Mesenteric fat pad (tissue), 1 donor: ENCODE measurements around the gene HTR1A.

DNA sequence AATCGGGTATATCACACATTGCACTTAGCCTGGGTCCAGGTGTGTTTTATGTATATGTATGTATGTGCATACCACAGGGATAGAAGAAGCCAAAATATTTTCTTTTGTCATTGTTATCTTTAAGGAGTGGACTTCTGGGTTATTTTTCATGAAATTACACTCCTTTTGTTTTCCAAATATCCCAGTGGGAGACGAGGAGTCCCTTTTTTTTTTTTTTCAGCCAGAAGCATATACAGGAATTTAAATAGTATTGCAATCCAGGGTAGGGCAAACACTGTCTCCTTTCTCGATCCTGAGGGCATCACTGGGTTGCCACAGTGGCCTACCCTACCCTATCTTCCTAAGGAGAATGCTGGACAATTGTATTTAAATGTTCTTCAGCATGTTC, 47.8 kb downstream of the LRRC70 start:
- PRO-cap = no peak

- PRO-cap = no peak
These were observed at the start of gene HTR1A for GRCh38 chr5:63961909-63962622. Gene HTR1A, minus strand, starts transcription at chr5:63962445.

- PRO-cap = no peak
These were observed 13.1 kb downstream of the CWC27 start for GRCh38 chr5:64781900-64782248.

DNA sequence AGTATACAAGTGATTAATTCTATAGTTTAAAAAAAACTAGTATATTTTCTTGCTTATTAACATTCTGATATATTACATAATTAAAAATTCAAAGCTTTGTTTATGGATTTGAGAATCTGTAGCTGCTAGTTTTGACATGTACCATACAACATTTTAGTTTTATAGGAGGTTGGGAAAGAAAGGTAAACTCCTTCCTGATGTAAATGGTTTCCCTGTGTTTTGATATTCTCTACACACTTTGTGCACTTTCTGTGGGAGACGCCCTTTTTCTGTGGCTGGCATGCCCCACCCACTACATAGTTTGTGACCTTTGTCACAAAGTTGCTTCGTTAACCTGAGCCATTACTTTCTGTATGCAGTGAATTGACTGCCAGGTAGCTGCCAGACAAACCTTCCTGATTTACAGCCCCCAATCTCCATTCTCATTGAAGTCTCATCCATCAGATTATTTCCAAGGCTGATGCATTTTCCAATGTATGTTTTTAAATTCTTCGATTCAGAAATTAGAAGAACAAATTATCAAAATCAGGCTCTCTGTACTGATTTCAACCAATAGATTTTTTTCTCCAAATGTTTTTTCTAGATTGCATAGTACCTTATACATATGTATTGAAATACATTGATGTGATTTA, 90.7 kb downstream of the NLN start:
- PRO-cap = no peak

GRCh38 chr5:65818374-65819618, 96.8 kb downstream of the NLN start:
- PRO-cap = no peak

GRCh38 chr5:66003329-66003538, 76.9 kb downstream of the ERBIN start:
- PRO-cap = no peak

- PRO-cap = no peak
These were observed 83.9 kb downstream of the ERBIN start for GRCh38 chr5:66010286-66010734.

DNA sequence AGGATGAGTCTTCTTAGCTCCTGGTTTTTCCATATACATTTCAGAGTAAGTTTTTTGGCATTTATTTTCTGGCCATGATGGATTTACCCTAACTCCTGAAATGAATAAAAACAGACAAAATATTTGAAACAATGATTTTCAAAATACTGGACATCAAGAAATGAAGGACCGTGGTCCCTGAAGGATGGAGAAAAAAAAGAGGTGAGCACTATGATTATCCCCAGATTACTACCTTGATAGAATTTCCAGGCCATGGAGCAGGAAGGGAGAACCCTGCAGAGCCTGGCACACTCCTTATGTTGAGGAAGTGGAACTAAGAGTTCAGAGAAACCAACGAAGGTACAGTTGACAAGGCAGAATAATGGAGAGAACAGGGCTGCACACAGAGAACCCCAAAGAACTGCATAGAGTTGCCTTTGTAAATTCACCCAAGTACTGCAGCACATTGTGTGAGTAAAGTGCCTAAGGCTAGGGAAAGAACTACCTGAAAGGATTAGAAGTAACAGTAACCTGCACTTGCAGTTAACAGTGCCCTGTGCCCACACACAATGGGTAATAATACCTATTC, 57.0 kb upstream of the SREK1 start:
- PRO-cap = no peak

DNA sequence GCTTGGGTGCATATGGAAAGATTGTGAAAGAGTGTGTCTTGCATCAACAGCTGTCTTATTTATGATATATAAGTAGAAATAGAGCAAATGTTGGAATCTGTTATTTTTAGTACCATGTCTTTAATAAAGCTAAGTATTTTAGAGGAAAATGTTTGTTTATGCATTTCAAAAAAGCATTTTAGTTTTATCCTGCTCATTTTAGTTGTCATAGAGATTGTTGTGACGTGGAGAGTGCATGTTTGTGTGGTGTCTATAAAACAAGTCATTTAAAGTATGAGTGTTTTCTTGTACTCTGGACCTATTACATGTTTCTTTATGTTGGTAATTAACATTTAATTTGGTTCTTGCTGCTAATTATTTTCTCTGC, 36.6 kb downstream of the SREK1 start:
- PRO-cap = no peak

GRCh38 chr5:66554117-66554579, 42.0 kb upstream of the MAST4 start:
- PRO-cap = no peak

- PRO-cap = no peak
These were observed 164.9 kb downstream of the CD180 start for GRCh38 chr5:67031680-67032186.

DNA sequence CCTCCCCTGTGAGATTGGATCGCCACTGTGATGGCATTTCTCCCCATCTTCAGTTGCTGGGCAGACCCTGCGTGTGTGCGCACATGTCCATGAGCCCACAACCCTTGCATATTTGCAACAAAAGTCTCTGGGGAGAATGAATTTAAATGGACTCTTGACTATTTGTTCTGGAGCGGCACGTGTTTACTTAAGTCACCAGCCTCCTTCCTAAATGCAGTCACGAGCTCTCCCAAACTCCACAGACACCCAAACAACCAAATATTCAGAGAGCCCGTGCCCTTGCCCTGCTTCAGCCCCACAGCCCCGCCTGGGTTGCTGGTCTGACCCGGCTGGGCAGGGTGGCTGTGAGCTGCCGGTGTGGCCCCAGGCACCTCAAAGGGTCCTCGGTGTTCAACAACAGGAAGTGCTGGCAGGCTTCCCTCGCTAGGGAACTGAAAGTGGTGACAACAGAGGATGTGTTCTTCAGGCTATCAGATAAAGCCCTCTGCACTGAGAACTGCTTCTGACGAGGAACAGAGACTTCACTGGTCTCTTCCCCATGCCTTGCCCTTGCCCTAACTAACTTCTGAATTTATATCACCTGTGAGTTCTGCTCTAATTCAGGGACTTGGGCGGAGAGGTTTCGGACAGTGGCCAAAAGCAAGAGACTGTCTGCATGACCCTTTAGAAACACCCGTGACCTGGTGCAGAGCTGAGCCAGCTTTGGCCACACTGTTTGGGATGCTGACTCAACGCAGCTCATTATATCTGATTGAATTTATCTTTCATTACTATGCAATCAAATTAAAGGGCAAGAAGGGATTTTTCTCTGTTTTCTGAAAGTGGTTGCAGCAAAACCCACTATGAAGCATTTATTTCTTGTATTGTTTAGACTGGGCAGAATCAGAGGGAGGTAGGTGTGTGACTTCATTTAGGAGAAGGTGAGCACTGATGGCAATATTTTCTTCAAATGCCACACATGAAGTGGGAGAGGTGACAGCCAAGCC, 19.3 kb upstream of the CD180 start:
- PRO-cap = no peak

GRCh38 chr5:67257269-67257661, 60.7 kb upstream of the CD180 start:
- PRO-cap = no peak

DNA sequence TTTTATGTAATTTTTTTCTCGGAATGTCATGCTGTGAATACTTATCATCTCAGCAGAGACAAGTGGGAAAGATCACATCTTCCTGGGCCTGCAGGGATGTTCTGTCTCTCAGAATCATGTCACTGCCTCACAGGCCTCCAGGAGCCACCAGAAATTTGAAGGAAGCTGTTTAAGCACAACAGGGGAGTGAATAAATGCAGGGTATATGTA, 91.3 kb upstream of the CD180 start:
- PRO-cap = no peak

GRCh38 chr5:67780134-67780735, 435.3 kb upstream of the PIK3R1 start:
- PRO-cap = no peak

GRCh38 chr5:67817659-67818600, 397.6 kb upstream of the PIK3R1 start:
- PRO-cap = no peak

DNA sequence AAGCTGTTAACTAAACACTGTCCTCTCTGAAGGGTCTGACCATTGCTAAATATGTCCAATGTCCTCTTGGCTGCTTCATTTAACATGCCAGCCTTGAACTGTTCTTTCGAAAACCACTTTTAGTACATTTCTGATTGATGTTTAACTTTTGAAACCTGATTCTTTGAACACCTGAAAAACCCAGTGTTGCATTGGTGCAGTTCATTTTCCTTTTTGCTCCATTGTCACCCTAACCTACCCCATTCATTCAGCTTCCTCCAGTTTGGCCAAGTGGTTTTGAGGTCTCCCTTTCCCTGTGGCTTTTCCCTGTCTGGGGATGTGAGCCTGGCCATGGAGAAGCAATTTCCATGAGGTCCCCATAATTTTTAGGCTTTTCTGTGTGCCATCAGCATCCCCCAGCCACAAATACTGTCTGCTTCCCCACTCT, 134.8 kb upstream of the PIK3R1 start:
- PRO-cap = no peak

DNA sequence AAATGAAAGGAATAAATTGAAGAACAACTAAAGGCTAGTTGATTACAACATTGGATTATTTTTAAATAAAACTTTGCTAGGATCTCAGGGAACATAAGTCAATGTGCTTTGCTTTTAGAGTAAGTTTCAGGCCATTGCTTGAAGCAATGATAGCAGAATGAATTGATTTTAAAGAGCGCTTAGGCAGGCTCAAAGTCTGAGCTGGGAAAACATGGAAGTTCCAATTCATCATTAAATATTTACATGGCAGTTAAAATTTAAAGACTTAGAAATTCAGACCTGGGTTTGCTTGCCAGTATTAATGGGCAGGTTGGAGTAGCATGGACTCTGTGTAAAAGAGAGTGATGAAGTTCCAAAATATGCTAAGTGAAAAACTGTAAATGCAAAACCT, 48.5 kb upstream of the PIK3R1 start:
- PRO-cap = no peak

- PRO-cap = no peak
These were observed 45.6 kb upstream of the PIK3R1 start for GRCh38 chr5:68169964-68170408.

GRCh38 chr5:68170841-68171683, 44.5 kb upstream of the PIK3R1 start:
- PRO-cap = no peak